Keratinocyte (primary cell): Measurements from ENCODE around the gene SWSAP1.

DNA sequence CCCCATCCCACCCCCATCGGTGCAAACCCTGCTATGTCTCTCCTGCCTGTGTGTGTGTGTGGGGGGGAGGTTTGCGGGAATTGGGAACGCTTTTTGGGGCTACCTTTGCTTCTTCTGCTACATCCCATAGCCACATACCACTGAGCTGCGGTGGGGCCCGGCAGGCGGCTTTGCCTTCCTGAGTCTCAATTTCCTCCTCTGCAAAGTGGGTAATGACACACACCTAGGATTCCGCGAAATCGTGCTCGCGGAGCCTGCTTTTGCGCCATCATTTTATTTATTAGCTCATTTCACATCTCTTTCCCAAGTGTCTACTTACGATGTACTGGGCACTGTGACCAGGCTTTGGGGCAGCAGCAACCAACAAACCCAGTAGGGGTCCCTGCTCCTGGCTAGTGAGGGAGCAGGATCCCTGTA is 2.1 kb upstream of the CDC37 start:
CAGE:
- cytosol, long polyA minus RNA = no peak
- cytosol, long polyA plus RNA = no peak
- long polyA plus RNA = no peak
- nucleus, long polyA minus RNA = no peak
- nucleus, long polyA plus RNA = no peak

GRCh38 chr19:10431710-10432693 is 11.7 kb downstream of the PDE4A start:
CAGE:
- cytosol, long polyA minus RNA = no peak
- cytosol, long polyA plus RNA = no peak
- long polyA plus RNA = no peak
- nucleus, long polyA minus RNA = no peak
- nucleus, long polyA plus RNA = no peak

CAGE:
- cytosol, long polyA minus RNA = no peak
- cytosol, long polyA plus RNA = no peak
- long polyA plus RNA = no peak
- nucleus, long polyA minus RNA = no peak
- nucleus, long polyA plus RNA = no peak
These were observed 9.3 kb downstream of the ATG4D start for GRCh38 chr19:10552928-10553565.

DNA sequence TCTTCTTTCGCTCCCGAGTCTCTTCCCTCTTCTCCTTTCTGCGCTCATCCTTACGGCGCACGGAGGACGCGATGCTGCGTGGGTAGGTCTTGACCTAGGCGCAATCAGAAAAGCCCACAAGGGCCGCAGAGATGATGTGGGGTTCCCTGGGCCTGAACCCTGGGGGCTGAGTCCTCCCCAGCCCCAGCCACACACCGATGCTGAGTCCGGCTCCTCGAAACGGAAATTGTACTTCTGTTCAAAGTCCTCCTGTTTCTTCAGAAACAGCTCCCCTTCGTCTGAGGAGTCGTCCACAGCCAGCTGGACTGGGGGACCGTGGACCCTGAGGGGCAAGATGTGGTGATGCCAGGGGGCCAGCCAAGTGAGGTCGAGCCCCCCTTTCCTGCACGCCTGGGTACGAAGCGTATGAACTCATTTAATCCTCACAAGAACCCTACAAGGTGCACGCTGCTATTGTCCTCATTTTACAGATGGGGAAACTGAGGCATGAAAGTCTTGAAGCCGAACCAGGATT is 6.1 kb downstream of the KRI1 start:
CAGE:
- cytosol, long polyA minus RNA = no peak
- cytosol, long polyA plus RNA = no peak
- long polyA plus RNA = no peak
- nucleus, long polyA minus RNA = no peak
- nucleus, long polyA plus RNA = no peak

DNA sequence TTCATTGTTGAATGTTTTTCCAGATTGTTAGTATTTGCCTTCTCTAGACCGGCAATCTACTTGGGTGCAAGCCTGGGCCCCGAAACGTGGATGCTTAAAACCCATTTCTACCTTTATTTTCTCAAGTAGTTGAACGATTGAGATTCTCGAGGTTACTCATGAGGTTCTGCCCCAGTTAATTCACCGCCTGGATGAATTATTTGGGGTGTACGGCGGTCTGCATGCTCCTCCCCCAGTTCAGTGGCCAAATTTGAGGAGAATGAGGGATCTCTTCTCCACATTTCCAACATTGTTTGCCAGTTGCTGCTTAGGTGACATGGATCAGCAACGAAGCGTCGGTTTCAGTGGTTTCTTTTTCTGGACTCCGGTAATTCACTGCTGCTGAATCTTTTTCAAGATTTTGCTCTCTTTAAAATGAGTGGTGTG is 1.1 kb downstream of the ILF3 start:
CAGE:
- cytosol, long polyA minus RNA = no peak
- cytosol, long polyA plus RNA = no peak
- long polyA plus RNA = no peak
- nucleus, long polyA minus RNA = no peak
- nucleus, long polyA plus RNA = no peak

GRCh38 chr19:10812949-10813578 is 22.9 kb downstream of the TMED1 start:
CAGE:
- cytosol, long polyA minus RNA = no peak
- cytosol, long polyA plus RNA = no peak
- long polyA plus RNA = no peak
- nucleus, long polyA minus RNA = no peak
- nucleus, long polyA plus RNA = no peak

GRCh38 chr19:10888280-10888945 is 17.1 kb downstream of the CARM1 start:
CAGE:
- cytosol, long polyA minus RNA = no peak
- cytosol, long polyA plus RNA = no peak
- long polyA plus RNA = no peak
- nucleus, long polyA minus RNA = no peak
- nucleus, long polyA plus RNA = no peak

CAGE:
- cytosol, long polyA minus RNA = no peak
- cytosol, long polyA plus RNA = no peak
- long polyA plus RNA = no peak
- nucleus, long polyA minus RNA = no peak
- nucleus, long polyA plus RNA = no peak
These were observed 32.6 kb downstream of the SPC24 start for GRCh38 chr19:11122876-11123466.

DNA sequence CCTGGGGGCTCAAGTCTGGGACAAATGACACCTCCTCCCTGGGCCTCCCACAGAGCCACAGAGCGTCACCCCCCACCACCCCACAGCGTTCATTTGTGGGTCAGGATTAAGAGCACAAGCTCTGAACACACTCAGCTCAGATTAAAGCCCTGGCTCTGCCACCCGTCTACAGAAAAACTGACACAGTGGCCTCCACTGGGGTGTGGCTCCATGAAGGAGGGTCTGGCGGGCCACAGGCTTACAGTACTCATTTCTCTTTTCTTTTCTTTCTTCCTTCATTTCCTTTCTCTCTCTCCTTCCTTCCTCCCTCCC is 16.3 kb downstream of the SPC24 start:
CAGE:
- cytosol, long polyA minus RNA = no peak
- cytosol, long polyA plus RNA = no peak
- long polyA plus RNA = no peak
- nucleus, long polyA minus RNA = no peak
- nucleus, long polyA plus RNA = no peak

CAGE:
- cytosol, long polyA minus RNA = no peak
- cytosol, long polyA plus RNA = no peak
- long polyA plus RNA = no peak
- nucleus, long polyA minus RNA = no peak
- nucleus, long polyA plus RNA = no peak
These were observed 18.7 kb upstream of the SPC24 start for GRCh38 chr19:11174180-11174783.

CAGE:
- cytosol, long polyA minus RNA = no peak
- cytosol, long polyA plus RNA = no peak
- long polyA plus RNA = no peak
- nucleus, long polyA minus RNA = no peak
- nucleus, long polyA plus RNA = no peak
These were observed 9.4 kb downstream of the DOCK6 start for GRCh38 chr19:11252918-11253381.

DNA sequence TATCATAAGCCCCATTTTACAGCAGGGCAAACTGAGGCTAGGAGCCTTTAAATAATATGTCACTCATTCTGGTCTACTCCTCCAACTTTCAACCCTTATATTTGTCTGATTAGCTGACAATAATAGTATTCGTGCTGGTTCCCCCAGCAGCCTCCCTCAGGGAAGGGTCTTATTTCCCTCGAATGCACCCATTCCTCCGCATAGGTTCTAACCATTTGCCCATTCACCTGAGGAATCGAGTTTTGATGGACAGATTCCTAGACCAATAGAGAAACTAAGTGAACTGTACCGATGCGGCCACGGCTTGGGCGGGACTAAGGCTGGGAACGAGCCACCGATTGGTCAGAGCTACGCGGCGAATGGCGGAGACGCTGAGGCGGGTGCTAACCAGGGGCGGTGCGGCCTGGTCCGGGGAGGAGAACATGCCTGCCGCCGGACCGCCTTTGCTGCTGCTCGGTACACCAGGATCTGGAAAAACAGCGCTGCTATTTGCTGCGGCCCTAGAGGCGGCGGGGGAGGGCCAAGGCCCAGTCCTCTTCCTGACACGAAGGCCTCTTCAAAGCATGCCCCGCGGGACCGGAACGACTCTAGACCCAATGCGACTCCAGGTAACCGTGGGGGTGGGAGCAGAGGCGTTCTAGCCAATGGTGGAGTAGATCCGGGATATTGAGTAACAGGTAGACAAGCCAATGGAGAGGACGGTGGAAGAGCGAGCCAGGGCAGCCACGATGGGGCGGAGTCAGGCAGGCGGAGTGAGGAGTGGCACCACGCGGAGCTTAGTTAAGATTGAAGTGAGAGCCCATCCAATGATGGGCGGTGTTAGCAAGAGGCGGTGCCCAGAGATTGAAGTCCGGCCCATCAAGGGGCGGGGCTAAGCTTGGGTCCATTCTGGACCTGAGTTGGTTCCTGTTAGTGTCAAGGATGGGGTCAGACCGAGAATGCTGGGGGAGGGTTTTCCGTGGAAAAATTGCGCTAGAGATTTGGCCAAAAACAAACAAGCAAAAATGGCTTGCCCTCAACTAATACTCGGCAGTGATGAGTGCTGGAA is at the start of gene SWSAP1:
SWSAP1 (plus strand) TSS at position 345 of the 1,048 bp plus-strand sequence.
CAGE:
- cytosol, long polyA minus RNA = no peak
- cytosol, long polyA plus RNA = start-site peak on the plus strand centred at position 379 of the sequence, 70 bp wide, 102 and 21 reads in 2 replicates
- long polyA plus RNA = start-site peak on the plus strand centred at position 380 of the sequence, 73 bp wide, 250 and 161 reads in 2 replicates; start-site peak on the plus strand centred at position 903 of the sequence, 46 bp wide, 56 and 53 reads in 2 replicates
- nucleus, long polyA minus RNA = no peak
- nucleus, long polyA plus RNA = start-site peak on the plus strand centred at position 908 of the sequence, 22 bp wide, 73 and 42 reads in 2 replicates

GRCh38 chr19:11378161-11378619 is 3.7 kb downstream of the SWSAP1 start:
CAGE:
- cytosol, long polyA minus RNA = no peak
- cytosol, long polyA plus RNA = no peak
- long polyA plus RNA = no peak
- nucleus, long polyA minus RNA = no peak
- nucleus, long polyA plus RNA = no peak

DNA sequence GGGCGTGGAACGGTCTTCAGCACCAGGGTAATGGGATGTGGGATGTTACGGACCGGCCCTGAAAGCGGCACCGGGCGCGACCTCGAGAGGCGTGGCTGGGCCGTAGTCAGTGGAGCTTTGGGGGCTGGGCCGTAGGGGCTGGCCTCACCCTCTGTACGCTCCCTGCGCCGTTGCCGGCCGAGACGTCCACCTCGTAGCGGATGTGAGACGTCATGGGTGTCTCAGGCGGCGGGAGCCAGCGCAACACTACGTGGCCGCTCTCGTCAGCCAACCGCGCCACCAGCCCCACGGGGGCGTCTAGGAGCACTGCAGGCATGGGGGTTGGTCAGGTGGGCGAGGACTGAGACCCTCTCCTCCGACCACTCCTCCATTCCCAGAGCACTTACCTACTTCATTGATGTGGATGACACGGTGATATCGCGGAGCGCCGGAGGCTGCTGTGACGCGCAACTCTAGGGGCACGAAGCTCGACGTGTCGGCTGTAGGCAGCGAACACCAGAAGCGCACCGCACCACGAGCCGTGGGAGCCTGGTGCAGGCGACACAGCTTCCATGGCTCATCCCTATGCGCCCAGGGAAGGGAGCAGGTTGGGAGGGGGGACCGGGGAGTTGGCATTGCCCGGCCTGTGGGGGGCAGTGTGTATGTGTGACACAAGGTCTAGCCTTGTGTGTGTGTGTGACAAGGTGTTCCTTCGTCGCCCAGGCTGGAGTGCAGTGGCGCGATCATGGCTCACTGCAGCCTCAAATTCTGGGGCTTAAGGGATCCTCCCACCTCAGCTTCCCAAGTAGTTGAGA is 2.4 kb downstream of the EPOR start:
CAGE:
- cytosol, long polyA minus RNA = no peak
- cytosol, long polyA plus RNA = no peak
- long polyA plus RNA = no peak
- nucleus, long polyA minus RNA = no peak
- nucleus, long polyA plus RNA = no peak

DNA sequence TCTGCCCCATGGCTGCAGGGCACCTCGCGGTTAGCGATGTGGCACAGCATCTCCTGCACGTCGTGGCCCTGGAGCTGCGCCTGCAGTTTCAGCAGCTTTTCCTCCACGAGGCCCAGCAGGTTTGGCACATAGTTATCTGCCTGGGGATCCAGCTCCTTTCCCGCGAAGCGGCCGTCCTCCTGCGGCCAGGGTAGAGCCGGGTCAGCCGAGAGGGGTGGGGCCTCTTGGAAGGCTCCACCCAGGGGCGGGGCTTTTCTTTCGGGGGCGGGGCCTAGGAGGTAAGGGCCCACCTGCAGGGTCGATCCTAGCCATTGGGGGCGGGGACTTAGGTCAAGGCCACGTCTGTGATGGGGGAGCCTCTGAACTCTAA is 2.5 kb upstream of the RGL3 start:
CAGE:
- cytosol, long polyA minus RNA = no peak
- cytosol, long polyA plus RNA = no peak
- long polyA plus RNA = no peak
- nucleus, long polyA minus RNA = no peak
- nucleus, long polyA plus RNA = no peak

DNA sequence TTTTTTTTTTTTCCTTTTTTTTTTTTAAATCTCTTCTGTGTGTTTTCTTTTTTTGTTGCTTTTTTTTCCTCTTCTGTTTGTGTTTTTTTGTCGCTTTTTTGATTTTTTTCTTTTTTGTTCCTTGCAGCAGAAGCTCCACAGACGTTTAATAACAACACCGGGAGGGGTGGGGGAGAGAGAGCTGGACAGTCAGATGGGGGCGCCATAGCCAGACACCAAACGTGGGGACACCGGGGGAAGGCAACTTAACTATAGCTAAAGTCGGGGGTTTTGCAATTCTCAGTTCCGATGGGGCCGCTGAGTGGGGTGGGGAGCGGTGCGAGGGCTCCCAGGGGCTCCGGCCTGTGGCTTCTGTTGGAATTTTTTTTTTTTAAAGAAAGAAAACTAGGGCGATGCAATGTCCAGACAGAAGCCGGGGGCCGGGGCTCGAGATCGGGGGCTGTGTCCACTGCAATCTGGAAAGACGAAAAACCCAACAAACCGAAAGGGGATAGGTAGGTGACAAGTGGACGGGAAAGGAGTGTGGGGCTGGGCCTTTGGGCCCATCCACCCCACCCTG is 17.1 kb downstream of the PRKCSH start:
CAGE:
- cytosol, long polyA minus RNA = no peak
- cytosol, long polyA plus RNA = no peak
- long polyA plus RNA = no peak
- nucleus, long polyA minus RNA = no peak
- nucleus, long polyA plus RNA = no peak

CAGE:
- cytosol, long polyA minus RNA = no peak
- cytosol, long polyA plus RNA = no peak
- long polyA plus RNA = no peak
- nucleus, long polyA minus RNA = no peak
- nucleus, long polyA plus RNA = no peak
These were observed 44.1 kb downstream of the ZNF823 start for GRCh38 chr19:11694446-11695299.

GRCh38 chr19:11696812-11697099 is 42.0 kb downstream of the ZNF823 start:
CAGE:
- cytosol, long polyA minus RNA = no peak
- cytosol, long polyA plus RNA = no peak
- long polyA plus RNA = no peak
- nucleus, long polyA minus RNA = no peak
- nucleus, long polyA plus RNA = no peak

DNA sequence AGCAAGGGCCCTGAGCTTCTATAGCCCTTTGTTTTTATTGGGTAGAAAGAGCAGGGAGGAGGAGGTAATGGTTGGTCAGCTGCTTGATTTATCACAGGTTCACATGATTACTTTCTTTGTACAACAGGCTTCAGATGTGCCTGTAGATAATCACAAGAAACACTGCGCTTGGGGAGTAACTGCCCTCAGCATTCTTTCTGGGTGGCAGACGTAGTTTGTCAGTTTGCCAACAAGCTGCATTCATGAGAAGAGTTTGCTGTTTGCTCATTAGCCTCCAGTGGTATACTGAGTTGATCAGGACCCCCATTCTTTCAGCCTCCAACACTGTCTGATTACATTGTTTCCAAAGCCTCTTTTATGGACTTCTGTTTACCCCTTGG is 4.7 kb upstream of the ZNF439 start:
CAGE:
- cytosol, long polyA minus RNA = no peak
- cytosol, long polyA plus RNA = no peak
- long polyA plus RNA = no peak
- nucleus, long polyA minus RNA = no peak
- nucleus, long polyA plus RNA = no peak

DNA sequence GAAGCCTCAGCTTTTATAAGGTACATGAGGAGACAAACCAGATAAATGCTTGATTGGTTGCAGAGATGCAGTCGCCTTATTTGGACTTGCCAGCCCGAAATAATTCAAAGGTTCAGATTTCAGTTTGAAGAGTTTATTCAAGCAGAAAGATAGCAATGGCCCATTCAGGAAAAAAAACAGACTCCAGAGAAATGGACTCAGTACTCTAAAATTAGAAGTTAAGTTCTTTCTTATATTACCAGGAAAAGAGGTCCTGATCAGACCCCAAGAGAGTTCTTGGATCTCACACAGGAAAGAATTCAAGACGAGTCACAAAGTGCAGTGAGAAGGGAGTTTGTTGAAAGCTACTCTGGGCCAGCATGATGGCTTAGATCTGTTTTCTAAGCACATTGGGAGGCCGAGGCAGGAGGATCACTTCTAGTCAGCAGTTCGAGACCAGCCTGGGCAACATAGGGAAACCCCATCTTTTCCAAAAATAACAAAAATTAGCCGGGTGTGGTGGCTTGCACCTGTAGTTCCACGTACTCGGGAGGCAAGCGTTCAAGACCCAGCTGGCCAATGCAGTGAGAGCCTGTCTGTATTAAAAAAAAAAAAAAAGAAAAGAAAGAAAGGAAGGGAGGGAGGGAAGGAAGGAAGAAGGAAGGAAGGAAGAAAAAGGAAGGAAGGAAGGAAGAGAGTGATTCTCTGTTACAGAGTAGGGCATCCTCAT is 3.4 kb downstream of the ZNF69 start:
CAGE:
- cytosol, long polyA minus RNA = no peak
- cytosol, long polyA plus RNA = no peak
- long polyA plus RNA = no peak
- nucleus, long polyA minus RNA = no peak
- nucleus, long polyA plus RNA = no peak